PFSK-1 (cell line): ENCODE measurements around a stretch of chr3.

GRCh38 chr3:69403438-69403898 lies 17.6 kb upstream of the FRMD4B start:
- RRBS, result no CpG with 5 or more reads among the region's 4 CpGs

DNA sequence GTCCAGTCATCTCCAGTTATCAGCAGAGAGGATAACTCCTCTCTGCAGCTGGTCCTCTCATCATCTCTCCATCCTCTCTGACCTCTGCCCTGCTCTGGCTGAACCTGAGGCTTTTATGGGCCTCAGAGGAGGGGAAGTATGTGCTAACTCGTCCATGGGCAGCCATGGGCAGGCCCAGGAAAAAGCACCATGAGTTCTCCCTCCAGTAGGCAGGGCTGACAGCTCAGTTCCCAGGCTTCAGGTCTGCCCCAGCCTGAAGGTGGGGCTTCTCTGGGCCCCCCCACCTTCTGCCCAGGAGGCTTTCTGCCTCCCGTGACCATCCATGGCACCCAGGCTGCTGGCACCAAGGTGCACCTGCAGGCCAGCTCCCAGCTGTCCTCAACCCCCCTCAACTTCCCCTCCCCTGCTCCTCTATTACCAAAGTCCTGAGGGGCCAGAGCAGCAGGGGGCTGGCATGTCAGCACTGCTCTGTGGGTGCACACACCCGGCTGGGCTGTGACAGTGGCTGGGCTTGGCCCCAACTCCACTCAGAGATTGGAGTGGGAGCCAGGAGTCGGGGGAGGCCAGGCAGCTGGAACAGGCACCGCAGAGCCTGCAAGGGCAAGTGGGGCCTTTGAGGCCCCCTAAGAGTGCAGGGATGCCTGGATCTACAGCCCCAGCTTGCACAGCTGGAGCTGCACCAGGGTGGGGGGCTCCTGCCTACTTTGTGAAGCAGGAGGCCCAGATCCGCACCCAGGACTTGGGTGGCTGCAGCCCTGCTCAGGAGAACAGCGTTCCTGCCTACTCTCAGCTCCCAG lies 99.0 kb upstream of the FRMD4B start:
- RRBS, result no CpG with 5 or more reads among the region's 7 CpGs

GRCh38 chr3:70803904-70804134 lies 491.4 kb upstream of the MDFIC2 start:
- RRBS, result no CpG with 5 or more reads among the region's 1 CpG

- RRBS, result no CpG with 5 or more reads among the region's 15 CpGs
Measured at GRCh38 chr3:71063860-71064377, 519.6 kb downstream of the FOXP1 start.

DNA sequence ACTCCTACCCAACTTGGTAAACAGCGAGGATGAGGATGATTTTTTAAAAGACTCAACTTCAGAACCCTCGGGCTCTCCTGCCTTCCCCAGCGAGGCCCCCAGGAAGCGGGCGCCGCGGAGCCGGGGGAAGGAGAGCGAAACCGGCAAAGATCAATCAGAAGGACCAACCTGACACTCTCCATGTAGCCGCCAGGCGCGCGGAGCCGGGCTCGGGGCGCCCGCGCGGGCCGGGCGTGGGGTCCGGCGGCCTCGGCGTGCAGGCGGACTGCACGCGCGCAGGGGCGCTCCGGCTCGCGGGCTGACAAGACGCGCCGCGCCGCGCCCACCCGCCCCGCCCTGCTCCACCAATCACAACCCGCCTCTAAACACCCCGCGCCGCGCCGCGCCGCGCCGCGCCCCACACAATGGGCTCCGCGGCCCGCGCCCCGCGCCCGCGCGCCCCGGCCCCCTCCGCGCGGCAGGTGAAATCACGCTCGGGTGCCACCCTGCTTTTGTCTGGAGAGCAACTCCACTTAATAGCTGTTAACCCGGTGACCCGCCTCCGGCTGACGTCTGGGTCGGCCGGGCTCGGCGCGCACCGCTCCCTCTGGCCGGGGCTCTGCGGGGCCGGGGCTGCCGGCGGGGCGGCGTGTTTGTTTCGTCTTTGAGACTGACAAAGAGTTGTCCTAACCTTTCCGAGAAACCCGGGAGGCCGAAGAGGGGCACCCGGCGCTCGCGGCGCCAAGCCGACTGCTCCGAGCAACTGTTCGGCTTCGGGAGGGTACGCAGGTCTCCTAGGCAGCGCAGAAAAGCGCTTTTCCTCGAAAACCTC lies 518.7 kb downstream of the FOXP1 start:
- RRBS, result under 1% methylated on average over 30 of the region's 102 CpGs

GRCh38 chr3:71089246-71089762 lies 494.2 kb downstream of the FOXP1 start:
- RRBS, result no CpG with 5 or more reads among the region's 2 CpGs

DNA sequence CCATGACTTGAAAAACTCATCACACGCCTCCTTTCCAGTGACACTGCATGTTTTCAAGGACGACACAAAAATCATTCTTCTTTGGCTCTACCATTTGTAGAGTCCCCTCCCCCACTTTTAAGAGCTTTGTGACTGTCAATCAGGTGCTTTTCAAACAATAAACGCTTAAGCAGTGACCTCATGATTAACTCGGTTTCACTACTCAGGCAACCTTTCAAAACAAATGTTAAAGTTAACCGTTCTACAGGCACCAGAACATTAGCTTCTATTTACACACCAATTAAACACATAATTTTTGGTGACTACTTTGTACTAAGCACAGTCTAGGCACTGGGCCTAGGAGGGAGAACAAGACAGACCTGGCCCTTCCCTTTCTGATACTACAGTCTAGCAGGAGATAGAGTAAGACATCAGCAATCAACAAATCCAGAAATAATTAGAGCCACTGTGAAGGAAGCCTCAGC lies 442.2 kb downstream of the FOXP1 start:
- RRBS, result no CpG with 5 or more reads among the region's 5 CpGs

DNA sequence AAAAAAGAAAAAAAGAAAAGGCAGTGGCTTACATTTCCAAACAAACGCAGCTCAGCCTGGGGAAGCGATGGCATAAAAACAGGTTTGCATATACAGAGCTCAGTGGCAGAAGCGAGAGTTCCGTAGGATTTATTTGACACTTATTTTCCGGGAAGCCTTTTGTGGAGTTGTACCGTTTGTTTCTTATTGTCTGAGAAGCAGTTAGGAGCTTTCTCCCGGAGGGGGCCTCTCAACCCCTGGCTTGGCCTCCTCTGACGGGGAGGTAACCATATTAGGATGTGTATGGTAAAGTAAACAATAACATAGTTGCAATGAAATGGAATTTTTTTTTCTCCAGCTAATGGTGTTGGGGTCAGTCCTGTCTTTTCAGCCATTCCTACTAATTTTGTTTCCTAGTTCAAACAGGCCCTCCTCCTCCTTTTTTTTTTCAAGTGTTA lies 338.5 kb downstream of the FOXP1 start:
- RRBS, result 0% methylated on average over 3 of the region's 8 CpGs

DNA sequence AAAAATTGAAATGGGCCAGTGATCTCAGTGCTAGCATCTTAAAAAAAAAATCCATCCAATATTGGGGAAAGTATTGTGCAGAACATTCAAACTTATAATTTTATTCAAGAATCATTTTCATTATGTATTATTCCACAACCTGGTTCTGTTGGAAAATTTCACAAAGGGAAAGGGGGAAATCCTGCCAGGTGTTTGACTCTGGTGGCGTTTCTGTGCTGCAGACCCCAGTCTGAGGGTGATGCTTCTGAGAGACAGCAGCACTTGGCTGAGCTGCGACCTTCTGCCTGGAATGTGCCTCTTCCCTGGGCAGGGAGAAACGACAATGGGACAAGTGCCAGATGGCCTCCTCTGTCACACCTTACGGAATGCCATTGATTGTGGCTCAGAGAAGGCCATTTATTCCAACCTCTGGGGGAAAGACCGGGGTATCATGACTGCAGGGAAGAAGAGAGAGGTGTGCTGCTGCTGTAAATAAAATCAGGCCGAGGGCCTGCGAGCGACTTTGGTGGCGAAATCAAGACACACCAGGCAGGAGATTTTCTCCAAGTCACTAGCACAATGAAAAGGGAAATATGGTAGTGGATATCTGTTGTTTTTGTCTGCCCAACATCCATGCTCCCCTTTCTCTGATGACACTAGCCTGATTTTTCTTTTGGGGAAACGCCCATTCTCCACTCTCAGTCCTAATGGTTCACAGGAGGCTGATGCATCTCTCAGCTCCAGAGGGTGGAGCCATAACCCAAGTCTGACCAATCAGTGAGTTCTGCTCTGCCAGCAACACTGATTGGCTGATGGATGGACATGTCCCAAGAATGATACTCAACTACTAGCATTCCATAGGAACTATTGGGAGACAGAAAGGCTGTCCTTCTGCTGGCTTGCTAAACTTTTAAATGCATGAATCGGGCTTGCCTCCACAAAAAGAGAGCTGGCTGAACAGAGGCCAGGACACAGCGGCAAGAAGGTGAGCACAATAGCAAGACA lies 336.2 kb downstream of the FOXP1 start:
- RRBS, result no CpG with 5 or more reads among the region's 12 CpGs

DNA sequence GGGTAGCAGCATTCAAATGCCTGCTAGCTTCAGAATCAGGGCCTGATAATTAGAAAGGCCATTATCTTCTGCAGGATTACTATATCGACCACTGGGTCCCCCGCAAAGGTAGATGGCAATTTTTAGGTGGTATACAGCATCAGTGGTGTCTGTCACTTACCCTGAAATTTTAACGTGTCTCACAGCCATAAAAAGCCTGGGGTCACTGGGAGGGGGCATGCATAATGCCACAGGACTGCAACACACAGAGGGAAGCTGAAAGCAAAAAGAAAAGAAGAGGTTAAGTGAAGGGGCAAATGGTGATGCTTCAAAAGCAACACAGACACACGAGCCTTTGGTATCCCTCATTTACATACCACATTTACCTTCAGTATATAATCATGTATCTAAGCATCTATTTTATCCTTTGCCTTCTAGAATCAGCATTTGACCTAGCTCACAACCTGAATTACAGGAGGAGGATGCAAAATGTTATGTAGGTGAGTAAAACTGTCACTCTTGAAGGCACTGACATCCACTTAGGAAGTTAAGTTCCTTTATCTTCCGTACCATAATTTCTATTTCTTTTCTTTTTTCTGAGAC lies 224.4 kb downstream of the FOXP1 start:
- RRBS, result no CpG with 5 or more reads among the region's 5 CpGs

GRCh38 chr3:71372291-71372810 lies 211.2 kb downstream of the FOXP1 start:
- RRBS, result no CpG with 5 or more reads among the region's 8 CpGs

DNA sequence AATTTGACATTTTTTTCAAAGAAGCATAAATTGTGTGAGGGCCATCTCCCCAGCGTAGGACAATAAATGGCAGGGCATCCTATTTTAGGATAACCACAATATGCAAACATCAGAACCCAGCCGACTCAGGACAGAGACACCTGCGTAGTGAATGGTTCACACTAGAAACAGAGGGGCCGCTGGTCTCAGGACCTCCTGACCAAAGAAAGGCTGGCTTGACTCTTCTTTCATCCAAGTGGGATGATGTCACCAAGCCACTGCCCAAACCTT lies 162.1 kb downstream of the FOXP1 start:
- RRBS, result no CpG with 5 or more reads among the region's 4 CpGs

GRCh38 chr3:71432194-71433209 lies 151.0 kb downstream of the FOXP1 start:
- RRBS, result 92% methylated on average over 7 of the region's 17 CpGs

DNA sequence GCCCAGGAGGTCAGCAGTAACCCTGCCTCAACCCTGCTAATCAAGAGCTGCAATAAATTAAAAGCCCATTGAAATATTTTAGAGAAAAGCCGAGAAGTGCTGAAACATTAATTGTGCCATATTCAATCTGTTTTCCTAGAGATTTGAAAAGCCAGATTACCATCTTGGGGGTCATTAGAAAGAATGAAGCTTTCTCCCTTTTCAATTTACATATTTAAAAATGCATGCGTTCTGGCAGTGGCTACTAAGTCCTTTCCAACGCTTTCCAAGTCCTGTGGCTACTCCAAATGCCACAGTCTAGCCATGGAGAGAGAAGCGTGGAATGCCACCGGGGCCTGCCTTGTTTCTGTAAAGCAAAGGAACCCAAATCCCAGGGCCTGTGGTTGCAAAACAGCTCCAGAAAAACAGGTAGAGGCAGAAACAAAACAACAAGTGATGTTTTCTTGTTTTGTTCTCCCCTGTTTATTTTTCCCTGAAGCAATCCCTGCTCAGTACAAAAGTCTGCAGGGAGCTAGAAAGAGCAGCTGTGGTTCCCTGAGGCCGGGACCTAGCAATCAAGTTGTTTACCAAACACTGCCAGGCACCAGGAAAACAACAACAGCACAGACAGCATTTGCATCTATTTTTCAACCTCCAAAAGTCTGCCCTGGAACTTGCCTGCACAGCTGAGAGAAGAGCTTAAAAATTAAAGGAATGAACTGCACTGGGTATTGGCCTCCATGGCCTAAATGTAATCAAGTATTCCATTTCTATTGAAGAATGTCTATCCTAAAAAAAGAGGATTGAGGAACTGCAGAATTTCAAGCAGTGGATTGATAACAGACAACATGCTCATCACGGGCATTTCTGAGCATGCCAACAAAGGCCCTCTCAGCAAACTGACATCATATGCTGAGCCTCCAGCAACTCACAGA lies 85.5 kb downstream of the FOXP1 start:
- RRBS, result no CpG with 5 or more reads among the region's 7 CpGs

- RRBS, result no CpG with 5 or more reads among the region's 8 CpGs
Measured at GRCh38 chr3:71693617-71694106, 31.5 kb downstream of the EIF4E3 start.

GRCh38 chr3:72099975-72101236 lies 315.5 kb upstream of the PROK2 start:
- RRBS, result 9% methylated on average over 3 of the region's 43 CpGs

DNA sequence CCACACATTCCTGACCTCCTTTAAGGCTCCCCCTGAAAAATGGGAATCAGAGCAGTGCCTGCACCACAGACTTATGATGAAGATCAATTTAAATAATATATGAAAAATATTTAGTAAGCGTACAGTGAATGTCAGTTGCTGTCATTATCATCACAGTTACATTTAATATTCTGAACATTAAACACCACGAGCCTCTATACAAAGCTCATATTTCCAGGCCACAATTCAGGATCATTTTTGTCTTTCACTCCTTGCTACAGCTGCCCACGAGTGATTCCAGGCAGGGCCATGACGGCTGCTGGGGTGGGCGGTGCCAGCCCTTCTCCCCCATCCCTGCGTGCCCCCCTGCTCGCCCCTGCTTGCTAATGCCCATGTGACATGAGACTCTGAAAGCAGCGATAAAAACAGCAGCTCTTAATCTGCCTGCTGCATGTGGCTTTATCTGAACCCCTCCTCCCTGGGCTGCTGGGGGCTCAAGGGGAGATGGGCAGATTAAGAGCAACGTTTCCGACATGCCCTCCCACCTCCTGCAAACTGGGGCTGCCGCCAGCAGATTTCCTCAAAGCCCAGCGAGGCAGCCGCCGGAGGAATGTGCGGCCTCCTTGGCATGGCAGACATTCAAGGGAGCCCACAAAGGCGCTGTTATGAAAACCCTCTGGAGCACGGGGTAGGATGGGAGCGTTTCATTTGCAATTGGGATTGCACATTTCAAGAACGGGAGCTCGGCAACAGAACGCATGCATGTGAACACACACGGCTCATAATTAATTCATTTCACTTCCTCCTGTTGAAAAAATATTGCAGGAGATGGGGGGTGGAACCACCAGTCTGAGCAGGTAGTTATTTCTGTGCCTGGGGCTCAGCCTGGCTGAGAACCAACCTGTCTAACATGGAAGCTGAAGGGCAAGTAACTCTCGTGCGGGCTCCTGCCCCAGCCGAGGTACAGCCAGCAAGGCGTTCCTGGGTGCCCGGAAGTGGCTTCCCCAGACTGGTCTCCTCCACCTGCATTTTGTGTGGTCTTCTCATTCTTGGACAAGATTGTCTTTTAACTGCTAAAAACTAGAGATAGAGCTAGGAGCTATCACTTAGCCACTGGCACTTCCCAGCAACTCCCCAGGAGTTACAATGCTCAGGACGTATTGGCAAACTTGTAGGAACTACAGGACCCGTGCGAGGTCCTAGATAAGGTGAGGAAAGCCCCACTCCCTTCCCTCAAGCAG lies 504.2 kb upstream of the PROK2 start:
- RRBS, result no CpG with 5 or more reads among the region's 30 CpGs

GRCh38 chr3:72439497-72439935 lies 408.7 kb downstream of the SHQ1 start:
- RRBS, result no CpG with 5 or more reads among the region's 4 CpGs

DNA sequence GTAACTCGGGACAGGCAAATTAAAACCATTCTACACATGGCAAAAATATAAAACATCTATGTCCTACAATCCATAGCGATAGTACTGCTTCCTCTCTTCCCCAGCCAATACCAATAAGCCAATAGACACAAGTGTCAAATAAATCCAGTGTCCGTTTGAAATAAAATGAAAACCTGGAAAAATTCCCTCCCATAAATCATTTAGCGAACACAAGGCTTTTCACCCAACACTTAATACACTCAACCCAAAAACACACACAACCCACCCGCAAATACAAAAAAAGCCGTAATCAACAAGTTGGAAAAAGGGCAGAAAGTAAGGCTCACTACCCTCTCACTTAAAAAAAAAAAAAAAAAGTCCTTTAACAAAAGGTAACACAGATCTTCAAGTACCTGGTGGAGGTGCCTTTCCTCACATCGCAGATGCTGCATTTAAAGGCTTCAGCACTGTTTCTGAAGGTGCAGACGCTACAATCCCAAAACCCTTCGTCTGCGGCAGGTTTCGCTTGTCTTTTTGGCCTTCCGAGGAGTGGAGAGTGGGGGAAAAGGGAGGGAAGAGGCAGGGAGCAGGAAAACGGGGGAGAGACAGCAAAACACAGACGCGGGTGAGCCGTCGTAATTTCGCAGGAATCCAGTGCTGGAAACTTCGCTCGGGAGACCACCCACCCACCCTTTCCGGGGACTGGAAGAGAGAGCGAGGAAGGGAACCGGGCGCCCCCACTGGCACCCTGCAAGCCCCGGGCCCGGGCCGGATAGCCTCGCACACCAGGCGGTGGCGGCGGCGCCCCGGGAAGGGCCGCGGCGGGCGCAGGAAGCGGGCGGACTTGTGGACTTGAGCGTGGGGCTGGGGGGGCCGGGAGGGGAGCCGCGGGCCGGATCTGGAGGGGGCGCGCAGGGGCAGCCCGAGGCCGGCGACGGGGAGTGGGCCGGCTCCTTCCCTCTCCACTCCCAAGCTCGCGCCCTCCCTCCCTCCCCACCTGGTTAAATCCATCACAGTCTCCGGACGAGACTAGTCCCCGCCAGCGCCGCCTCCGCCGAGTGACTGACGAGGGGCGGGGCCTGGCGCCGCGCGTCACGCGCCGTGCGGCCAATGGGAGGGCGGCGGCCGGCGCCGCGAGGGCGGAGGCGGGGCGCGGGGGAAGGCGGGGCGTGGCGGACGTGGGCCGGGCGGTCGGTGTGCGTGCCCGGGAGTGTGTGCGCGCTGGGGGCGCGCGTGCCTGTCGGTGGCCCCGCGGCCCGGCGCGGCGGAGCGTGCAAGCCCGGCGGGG lies 401.7 kb downstream of the SHQ1 start:
- RRBS, result under 1% methylated on average over 55 of the region's 104 CpGs

GRCh38 chr3:72549621-72550513 lies 298.4 kb downstream of the SHQ1 start:
- RRBS, result no CpG with 5 or more reads among the region's 15 CpGs